Pulmonary lymph node (tissue), 1 donor: ENCODE measurements around the gene MEMO1.

- PRO-cap: no peak
Measured at GRCh38 chr2:30235702-30236305, 4.5 kb downstream of the LBH start.

DNA sequence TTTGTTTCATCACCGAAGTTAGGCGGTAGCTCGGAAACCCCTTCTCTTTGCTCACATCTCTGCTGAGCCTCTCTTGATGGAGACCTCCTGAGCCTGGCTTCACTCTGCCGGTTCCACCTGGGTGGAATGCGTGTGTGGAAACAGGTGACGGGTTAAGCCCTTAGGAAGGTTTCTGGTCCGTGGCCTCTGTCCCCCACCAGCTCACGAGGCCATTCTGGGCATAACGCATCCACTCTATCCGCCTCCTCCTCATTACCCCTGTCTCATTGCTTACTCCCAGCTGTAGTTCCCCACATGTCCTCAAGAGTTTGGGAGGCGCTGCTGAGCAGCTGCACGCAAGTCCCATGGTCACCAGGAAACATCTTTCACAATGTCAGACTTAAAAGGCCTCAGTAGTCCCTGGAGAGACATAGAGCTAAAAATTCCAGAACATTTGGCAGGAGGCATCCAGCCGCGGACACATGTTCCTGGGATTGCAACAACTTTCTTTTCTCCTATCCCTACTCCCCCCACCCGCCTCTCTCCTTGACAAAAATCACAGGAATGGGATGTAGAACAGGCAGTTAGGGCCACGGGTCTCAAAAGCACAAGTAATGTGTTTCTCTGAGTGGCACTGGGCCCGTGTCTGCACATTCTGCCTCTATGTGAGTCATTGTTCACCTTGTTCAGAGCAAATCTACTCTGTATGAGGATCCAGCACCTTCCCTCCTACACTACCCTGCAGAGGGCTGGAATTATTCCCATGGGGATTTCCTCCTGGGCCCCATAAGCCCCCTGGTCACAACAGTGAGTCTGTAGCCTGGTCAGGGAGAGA is 8.0 kb downstream of the LBH start:
- PRO-cap: no peak

GRCh38 chr2:30359769-30360224 is 87.2 kb upstream of the LCLAT1 start:
- PRO-cap: no peak

DNA sequence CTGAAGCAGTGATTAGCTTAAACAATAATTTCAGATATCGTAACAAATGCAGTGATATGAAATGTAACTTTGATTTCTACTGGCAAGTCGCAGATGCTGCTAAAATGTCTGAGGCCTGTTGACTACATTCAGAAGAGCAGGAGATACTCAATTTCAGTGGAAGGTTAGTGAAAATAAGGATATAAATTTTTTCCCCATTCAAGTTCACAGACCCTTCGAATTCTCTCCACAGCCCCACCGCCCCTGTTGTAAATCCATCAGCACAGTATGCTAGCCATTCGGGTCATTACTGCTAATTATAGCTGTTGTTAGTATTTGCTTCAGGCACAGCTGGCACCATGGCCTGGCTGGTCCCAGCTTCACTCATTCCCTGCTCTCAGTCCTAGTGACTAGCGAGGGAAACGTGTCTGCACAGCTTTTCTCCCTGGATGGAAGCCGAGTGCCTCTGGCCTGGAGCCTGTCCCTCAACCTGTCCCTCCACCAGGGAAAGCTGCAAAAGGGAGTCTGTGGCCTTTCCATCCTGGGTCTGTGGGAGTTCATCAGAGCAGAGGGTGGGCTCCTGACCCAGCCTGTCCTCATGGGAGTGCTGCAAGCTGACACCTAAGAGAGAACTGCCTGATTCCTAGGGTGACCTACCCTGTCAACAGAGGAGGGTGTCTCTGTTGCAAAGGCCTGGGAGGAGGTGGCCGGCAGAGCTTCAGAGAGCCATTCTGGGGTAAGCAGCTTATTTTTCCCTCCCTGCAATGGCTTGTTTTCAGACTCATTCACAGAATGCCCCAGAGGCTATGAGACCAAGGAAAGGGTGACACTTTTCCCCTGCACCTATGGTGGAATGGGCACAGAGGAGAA is 118.4 kb downstream of the CAPN13 start:
- PRO-cap: no peak

GRCh38 chr2:30872101-30872444 is 64.8 kb upstream of the CAPN13 start:
- PRO-cap: no peak

DNA sequence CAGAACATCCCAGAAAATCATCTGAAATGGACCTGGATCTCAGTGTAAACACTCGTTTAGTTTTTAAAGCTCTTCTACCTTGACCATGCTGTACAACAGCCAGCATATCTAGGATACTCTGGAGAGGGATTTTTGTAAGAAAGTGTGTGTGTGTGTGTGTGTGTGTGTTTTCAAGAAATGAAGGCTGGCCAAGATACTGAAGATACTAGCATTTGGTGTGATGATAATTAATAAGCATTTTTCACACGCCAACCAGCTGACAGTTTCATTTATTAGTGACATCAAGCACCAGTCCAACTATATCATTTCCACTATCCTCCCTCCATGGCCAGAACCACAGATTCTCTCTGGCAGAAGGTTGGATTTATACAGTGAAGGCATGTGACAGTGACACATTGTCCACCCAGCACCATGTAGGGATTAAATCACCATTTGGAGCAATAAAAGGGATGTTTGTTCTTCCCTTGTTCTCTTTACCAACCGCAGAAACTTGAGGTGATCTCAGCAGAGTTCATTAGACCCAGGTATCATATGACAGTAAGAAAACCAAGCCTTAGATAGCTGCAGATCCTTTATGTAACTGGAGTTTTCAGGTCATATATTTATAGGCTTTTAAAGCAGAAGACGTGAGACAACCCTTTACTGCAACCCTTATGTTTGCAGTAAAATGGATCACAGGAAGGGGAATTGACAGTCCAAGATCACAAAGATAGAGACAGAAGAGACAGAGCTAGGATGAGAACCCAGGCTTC is 80.3 kb downstream of the XDH start:
- PRO-cap: no peak

DNA sequence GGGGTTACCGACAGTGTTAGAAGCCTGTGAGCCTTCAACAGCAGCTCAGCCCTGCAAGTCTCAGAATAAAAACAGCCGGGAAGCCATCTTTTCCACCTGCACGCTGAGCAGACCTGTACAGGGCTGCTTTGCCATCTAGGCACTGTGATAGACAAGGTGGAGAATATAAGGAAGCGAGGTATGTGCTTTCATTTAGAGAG is 49.1 kb downstream of the XDH start:
- PRO-cap: unidirectional peak, plus-strand start at position 68 of the sequence

DNA sequence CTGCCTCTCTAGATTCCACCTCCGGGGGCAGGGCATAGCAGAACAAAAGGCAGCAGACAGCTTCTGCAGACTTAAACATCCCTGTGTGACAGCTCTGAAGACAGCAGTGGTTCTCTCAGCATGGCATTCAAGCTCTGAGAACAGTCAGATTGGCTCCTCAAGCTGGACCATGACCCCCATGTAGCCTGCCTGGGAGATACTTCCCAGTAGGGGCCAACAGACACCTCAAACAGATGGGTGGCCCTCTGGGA is 75.0 kb upstream of the XDH start:
- PRO-cap: no peak

DNA sequence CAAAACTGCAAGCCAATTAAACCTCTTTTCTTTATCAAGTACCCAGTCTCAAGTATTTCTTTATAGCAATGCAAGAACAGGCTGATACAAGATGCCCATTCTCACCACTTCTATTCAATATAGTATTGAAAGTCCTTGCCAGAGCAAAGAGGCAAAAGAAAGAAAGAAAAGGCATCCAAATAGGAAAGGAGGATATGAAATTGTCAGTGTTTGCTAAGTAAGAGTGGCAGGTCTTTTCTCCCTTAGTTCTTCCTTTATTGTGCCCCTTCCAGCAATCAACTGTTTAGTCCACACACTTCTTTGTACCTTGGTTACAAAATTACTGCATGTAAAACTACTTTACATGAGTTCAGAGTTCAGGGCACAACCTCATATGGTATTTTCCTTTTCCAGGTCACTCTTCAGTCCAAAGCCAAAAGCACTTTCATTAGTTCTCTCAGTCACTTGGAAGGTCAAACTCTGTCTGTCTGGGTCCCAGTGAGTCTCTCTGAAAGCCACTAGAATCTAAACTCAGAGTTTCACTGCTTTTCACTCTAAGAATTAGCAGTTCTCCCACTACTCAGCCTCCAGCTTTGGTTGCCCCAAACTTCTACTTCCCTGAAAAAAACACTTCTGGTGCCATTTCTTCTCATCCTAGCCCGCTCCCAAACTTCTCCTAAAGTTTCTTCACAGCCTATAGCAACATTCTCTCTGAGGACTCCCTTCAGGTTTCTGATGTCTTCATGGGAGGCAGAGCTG is 122.5 kb upstream of the SRD5A2 start:
- PRO-cap: no peak

- PRO-cap: bidirectional peak, plus-strand start at chr2:32010818, minus-strand start at chr2:32010600; bidirectional peak, plus-strand start at chr2:32011125, minus-strand start at chr2:32011008
Measured at GRCh38 chr2:32010696-32011934, at the start of gene MEMO1. Gene MEMO1, minus strand, starts transcription at chr2:32011008.

DNA sequence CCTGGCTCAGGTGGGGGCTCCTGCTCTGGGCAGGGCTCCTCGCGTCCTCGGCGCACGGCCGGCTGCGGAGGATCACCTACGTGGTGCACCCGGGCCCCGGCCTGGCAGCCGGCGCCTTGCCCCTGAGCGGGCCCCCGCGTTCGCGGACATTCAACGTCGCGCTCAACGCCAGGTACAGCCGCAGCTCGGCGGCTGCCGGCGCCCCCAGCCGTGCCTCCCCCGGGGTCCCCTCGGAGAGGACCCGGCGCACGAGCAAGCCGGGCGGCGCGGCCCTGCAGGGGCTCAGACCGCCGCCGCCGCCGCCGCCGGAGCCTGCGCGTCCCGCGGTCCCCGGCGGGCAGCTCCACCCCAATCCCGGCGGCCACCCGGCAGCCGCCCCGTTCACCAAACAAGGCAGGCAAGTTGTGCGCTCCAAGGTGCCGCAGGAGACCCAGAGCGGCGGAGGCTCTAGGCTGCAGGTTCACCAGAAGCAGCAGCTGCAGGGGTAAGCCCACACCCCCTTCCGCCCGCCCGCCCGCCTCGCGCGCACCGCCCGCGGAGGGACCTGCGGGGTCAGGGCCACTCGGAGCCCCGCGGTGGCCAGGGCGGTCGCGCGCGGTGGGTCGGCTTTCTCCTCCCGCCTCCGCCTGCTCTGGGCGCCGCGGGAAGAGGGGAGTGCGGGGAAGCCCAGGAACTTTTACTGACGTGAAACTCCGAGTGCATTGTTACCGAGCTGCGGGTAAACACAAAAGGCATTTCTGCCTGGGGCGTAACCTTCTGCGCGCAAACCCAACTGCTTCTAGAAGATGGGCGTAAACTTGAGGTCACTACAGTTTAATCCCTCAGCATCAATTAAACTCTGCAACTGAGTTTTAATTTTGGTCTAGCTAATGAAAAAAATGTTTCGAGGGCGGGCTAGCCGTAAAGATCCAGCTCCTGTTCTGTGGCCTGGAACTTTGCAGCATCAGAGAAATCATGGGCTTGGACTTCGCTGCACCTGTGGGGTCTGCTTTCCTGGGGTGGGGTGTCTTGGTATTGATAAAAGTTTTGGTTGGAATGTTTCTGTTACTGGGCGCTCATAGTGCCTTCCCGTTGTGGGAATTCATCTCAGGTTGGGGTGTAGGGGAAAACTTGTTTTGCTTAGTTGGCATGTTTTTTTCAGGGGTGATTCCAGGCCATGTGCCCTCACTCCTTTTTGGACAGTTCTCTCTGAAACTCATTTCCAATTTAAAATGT is 989 bp downstream of the LTBP1 start:
- PRO-cap: unidirectional peak, minus-strand start at position 633 of the sequence

DNA sequence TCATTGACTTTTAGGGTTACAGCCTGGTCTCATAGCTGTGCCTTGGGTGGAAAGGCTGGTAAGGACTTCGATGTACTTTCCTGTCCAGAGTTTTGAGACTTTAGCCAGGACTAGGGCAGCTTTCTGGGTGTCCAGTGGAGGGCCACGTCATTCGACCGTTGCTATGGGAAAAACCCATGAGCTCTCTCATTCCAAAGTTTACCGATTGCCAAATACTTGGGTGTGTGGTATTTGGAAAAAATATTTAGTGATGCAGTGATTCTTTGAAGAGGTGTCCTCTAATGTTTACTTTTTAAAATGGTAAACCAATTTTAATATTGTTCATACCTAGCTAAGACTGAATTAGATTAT is 105.3 kb downstream of the LTBP1 start:
- PRO-cap: no peak

- PRO-cap: no peak
Measured at GRCh38 chr2:33214250-33214921, 262.1 kb upstream of the RASGRP3 start.

DNA sequence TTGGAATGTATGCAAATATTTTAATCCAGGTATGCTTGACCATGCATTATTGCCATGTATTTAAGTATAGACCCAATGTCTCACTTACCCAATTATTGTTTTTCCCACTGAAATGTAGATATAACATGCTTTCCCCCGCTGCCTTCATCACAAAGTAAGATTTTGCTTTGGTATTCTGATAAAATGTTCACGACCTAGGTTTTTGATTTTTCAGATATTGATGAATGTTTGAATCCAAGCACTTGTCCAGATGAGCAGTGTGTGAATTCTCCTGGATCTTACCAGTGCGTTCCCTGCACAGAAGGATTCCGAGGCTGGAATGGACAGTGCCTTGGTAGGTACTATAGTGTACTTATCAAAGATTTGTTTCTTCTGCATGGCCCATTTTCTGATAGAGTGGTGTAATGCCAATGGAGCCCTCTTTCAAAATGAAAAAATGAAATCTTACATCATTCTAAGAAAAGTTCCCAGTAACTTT is 196.6 kb upstream of the RASGRP3 start:
- PRO-cap: no peak

GRCh38 chr2:33342671-33343153 is 133.7 kb upstream of the RASGRP3 start:
- PRO-cap: no peak

DNA sequence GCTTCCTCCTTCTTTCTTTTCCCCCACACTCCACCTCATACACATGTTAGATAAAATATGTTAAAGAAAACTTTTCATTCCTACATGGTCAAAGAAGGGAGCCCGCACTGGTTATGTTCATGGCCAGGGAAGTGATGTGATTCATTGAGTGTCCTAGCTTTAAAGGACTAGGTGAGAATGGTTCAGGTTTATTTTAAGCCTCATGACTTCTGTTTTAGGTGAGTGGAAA is 56.5 kb downstream of the RASGRP3 start:
- PRO-cap: no peak

DNA sequence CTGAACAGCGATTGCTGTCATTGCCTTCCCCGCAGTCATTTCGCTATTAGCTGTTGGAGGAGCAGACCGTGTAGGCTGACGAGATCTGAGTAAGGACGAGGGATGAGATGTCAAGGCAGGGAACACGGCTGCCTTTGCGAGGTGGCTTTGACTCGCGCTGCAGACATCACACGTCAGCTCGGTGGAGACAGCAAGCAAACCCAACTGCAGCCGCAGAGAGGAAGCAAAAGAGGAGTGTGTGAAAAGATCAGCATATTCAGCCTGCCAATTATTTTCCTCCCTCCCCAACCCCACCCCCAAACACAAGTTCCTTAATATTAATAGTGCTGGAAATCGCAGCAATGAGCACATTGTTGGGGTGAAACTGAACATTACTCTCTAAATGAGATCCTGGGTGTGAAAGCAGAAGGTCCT is 115.1 kb upstream of the CRIM1 start:
- PRO-cap: no peak

DNA sequence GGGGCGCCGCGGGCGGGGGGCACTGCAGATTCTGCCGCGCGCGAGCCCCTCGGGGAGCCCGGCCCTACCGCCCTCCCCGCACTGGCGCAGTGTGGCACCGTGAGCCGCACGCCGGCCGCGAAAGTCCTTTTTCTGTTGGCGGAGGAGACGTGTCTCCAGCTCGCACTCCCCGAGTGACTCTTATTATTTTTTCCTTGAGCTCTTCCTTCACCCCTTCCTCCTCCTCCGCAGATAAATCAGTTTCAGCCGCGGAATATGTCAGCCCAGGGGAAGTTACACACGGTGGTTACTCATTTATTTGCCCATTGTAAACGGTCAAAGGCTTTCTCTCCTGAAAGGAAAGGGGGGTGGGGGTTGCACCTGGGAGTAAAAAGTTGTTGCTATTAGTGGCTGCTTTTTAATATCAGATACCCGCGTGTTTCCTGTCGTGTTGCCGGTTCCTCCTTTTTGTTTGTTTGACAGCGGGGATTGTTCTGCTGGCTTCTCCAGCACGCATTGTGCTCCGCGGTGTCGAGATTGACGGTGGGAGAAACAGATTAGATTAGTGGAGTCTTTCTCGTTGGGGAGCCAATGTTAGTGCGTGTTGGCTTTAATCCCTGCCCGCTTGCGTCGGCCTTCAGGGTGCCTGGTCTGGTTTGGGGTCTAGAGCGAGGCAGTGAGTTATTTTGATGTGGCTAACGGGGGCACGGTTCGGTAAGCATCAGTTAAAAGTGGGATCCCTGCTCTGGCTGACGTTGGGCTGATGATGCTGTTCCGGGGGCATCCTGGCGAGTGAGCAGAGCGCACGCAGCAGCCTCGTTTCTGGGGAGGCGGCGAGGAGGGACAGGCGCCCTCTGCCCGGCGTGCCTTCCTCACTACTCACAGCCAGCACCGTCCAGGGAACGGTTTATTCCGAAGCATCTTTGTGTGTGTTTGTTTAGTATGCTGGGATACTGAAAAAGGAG is 1.6 kb downstream of the CRIM1 start:
- PRO-cap: bidirectional peak, plus-strand start at position 135 of the sequence, minus-strand start outside the sequence; bidirectional peak, plus-strand start at position 703 of the sequence, minus-strand start at position 679 of the sequence; bidirectional peak, plus-strand start at position 798 of the sequence, minus-strand start at position 773 of the sequence; bidirectional peak, plus-strand start outside the sequence, minus-strand start at position 862 of the sequence

GRCh38 chr2:36398842-36399626 is 43.5 kb downstream of the CRIM1 start:
- PRO-cap: no peak

- PRO-cap: no peak
Measured at GRCh38 chr2:36429098-36429694, 73.6 kb downstream of the CRIM1 start.